Metastatic Lung Carcinoma in the Adrenal Gland (tissue), 1 donor: ENCODE measurements around the gene RPRML.

GRCh38 chr17:45468361-45469079 is 22.0 kb downstream of the PLEKHM1 start:
- PRO-cap: no peak

DNA sequence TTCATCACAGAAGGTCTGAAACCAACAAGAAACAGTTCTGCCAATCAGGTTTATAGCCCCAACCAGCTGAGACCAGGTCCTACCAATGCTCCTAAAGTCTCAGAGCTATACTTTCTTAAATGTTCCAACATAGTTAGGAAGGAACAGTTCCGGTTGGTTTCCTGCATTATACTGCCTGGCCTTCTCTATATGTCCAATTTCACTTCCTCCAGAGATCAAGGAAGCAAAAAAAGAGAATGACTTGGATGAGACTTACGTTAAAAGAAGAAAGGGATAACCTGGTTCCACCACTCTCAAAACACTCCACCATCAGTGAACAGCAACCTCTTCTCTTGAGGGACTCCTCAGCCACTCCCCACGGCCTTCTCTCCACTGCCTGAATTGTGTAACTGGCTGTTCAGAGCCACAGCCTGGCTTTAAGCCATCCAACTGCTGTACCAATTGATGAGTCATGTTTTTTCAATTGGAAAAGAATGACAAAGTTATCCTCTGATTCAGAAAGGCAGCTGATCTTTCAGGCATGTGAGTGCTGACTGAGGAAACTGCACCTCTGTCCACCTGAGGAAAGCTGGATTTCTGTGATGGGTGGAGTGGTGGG is 3.0 kb downstream of the PLEKHM1 start:
- PRO-cap: bidirectional peak, plus-strand start at position 525 of the sequence, minus-strand start at position 367 of the sequence

GRCh38 chr17:45578623-45579391 is 88.3 kb upstream of the PLEKHM1 start:
- PRO-cap: no peak

DNA sequence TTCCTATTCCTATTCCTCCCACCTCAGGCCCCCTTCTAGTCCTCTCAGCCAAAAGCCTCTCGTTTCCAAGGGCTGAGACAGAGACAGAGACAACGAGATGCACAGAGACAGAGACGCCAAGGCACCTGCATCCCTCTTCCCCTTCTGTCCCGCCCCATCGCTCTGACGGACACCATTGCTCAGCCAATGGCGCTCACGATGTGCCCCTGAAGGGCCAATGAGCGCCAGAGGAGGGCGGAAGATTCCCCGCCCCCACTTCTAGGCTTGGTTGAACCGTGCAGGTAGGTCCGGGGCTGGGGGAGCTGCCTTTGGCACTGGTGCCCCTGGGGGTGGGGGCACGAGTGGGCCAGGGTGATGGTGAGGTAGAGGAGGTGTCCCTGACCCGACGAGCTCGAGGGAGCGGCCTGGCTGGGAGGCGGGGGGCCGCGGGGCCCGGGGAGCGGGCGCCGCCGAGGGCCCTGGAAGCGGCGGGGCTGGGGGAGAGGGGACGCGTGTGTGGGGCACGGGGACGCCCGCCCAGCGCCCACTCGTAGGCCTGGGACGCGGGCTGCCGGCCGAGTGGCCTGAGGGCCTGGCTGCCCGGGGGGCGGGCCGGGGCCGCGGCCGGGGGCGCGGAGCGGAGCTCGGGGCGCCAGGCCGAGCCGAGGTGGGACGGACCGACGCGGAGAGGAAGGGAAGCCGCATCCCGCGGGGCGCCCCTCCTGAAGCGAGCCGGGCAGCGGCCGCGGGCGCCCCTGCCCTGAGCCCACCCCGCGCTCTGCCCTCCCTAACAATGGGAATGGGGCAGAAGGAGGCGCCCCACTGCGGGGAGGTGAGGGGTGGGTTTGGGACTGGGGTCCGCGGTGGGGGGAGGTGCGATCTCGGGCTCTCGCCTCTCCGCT is 129.8 kb upstream of the PLEKHM1 start:
- PRO-cap: unidirectional peak, minus-strand start at position 146 of the sequence

GRCh38 chr17:45895071-45896143 is 1.1 kb downstream of the MAPT start:
- PRO-cap: no peak

GRCh38 chr17:45915684-45915883 is 21.2 kb downstream of the MAPT start:
- PRO-cap: no peak

DNA sequence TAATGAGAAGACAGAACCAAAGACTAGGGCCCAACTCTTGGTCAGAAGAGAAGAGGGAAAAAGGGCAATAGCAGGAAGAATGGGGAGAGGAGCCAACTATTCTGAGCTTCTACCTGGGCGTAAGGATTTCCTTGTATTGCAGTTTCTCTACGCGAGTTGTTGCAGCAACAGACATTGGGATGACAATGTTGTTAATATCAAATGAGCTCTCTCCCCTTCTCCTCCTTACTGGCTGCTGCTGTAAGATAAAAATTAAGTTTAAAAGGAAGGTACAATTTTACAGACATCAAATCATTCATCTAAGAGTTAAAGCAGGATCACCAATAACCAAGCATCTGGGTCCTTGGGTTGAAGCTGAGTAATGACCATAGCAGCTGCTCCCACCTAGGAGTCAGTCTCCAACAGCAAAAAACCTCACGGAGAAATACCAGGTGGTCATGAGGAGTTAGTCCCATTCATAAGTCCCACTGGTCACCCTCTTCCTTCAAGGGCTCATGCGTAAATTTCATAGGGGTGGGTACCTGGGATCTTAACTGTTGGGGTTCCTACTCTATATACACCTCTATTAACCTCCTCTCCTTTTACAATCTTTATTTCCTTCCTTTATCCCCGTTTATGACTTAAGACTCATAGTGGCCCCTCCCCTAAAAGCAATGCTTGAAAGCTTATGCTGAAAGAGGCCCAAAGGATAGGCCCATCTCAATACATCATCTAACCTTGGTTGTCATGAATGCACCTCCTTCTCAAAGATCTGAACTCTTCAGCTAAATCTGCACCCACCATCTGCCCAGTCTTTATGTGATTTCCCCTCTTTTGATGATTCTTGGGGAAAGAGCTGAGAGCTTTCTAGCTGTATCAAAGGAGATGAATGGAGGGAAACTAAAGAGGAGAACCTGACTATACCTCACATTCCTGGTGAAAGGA is 35.3 kb downstream of the STH start:
- PRO-cap: no peak

DNA sequence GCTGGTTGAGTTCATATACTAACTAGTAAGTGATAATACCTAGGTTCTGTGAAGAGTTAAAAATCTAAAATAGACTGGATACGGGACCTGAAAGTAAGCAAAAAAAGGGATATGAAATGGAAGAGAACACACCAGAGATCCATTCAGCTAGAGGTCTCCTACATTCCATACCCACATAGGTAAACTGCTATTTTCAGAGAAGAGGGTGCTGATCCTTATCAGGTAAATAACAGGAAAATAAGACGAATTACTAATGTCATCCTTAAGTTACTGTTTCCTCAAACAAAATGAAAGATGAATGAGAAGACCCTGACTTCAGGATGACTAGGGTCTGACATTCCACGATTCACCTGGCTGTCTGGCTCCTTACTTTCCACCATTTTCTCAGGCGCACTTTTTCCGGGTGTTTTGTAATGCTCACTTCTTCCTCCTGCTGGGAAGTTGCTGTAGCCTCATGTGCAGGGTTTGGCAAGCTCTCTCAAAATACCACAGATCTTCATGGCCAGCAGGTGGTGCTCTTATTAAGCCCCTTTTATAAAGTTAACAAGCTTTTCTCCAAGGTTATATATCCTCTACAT is 45.1 kb downstream of the STH start:
- PRO-cap: no peak

DNA sequence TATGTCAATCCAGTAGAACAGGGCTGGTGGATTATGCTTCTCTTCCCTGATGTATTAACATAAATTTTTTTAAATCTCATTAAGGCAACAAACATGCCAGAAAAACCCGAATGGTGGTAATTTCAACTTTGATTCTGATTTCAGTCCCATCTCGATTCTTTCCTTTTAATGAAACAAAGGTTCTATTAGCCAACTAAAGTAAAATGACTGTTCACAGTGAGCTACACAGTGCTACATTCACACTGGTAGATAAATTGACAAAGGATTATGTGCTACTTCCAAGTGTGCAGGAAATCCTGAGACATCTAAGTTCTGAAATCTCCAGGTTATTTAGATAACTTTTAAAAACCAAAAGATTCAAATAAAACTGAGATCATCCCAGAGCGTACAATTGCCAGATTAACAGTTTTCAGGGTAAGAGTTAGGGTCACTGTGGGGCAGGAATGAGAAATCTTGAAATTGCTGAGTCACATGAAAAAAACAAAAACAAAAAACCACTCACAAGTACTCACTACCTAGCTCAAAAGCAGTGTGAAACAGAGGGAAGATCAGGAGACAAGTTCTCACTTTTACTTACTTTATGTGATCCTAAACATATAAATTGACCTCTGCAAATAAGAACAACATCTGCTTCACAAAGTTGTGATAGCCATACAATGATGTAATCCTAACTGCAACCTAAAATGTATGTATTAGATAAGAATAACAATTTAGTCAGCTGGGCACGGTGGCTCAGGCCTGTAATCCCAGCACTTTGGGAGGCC is 92.3 kb downstream of the KANSL1 start:
- PRO-cap: no peak

DNA sequence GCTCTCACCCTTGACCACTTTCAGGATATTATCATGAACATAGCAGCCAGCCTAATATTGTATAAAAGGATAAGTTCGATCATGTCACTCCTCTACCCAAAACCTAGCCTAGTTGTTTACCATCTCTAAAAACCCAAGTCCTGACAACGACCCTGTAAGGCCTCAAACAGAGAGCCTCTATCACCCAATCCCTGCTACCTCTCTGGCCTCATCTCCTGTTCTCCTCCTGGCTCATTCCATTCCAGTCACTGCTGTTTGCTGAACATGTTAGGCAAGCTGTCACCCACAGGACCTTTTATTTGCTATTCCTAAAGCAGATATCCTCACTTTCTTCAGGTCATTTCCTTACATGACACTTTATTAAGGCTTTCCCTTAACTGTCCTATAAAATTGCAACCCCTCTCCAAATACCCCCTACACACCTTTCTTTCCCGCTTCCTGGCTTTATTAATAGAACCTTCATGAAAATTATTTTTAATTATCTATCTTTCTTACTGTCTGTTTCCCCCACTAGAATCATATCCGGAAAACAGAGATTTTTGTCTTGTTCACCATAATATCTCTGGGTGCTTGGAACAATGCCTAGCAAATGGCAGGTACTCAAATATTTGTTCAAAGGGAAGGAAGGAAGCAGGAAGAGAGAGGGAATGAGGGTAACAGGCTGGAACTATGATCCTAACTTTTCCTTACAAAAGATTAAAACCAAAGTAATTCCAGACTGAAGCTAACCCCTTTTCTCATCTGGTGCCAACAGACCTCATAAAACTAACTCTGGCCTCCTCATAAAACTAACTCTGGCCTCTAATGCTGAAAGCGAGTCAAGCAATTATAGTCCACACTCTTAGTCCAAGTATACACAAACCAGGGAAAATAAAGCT is 85.0 kb downstream of the KANSL1 start:
- PRO-cap: no peak

DNA sequence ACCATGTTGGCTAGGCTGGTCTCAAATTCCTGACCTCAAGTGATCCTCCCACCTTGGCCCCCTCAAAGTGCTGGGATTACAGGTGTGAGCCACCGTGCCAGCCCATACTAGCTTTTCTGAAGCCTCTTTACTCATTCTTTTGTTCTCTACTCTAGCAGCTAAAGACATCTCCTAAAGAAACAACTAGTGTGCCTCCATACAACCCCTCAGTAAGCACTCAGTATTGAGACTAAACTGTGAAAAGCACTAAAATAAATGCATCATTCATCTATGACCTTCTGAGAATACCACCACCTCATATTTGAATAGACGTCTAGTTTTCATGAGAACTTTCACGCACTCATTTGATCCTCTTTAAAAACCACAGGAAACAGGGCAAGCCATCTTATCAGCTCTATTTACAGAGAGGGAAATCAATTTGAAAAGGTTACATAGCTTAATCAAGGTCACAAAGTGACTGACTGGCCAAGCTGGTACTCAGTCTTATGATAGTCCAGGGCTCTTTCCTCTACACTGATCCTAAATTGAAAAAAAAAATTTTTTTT is 47.2 kb downstream of the KANSL1 start:
- PRO-cap: no peak

DNA sequence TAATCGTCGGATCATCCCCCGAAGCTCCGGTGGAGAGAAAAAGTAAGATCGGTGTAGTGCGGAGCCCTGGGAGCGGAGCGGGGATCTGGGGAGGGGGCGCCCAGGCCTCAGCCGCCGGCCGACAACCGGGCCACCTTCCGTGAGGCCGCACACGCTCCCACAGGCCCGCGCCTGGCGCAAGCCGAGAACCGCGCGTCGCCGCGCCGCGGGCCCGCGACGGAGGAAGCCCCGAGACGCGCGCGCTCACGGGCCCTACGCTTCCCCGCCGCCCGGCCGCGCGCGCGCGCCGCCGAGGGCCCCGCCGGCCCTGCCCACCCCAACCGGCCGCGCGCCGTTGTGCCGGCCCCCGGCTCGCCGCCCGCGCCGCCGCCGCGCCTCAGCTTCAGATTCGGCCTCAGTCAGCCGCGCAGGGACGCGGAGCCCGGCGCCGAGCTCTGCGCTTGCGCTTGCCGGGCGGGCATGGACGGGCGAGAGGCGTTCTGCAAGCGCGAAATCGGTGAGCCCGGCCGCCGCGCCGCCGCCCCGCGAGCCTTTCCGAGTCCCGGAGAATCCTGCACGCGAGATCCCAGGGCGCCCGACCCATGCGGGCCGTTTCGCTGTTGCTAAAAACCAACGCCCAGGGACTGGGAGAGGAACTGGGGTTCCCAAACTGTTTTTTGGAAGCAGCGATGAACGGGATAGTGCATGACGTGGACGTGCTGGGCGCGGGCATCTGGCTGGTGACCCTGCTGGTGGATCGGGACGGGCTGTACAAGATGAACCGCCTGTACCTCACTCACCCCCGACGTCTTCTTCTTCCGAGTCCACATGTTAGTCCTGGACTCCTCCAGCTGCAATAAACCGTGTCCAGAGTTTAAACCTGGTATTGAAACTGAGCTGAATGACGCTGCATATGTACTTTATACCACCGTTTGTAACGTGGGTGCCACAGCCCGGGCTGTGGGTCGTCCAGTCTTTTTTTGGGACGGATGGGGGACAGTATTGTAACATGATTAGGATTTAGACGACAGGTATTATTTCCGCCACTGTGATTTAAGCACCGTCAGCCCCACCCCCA is 27.9 kb upstream of the LRRC37A start:
- PRO-cap: bidirectional peak, plus-strand start at position 397 of the sequence, minus-strand start at position 173 of the sequence

GRCh38 chr17:46935525-46936339 is 12.8 kb downstream of the GOSR2 start:
- PRO-cap: no peak

DNA sequence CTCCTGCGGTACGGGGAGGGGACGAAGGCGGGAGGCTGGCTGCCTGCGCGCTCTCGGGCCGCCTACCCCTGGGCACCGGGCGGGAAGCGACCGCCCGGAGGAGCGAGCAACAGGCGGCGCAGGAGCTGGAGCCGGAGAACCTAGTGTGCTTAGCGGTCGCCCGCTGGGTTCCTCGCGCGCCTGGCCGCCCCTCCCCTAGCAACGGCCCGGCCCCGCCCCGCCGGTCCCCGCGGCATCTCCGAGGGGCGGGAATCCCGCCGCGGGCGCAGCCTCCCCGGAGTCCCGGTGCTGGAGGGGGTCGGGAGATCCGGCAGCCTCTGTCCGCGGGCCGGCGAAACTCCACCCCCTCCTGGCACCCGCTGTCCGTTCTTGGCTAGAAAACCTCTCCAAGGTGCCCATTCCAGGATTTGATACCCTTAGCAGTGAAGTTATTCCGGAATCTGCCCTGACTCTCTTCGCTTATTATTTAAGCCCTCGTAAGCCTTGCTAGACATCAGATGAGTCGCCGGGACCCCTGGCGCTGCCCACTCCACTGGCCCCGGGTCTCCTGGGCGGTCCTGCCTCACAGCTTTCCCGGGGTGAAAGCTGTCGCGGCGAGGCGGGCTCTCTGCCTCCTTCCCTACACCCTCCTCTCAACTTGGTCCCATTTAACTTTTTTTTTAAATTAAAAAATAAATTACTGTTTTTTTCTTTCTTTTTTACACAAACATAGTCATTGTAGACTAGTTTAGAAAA is at the start of gene RPRML:
Gene RPRML (minus strand): TSS at position 147 of the 735 bp plus-strand sequence.
- PRO-cap: no peak

GRCh38 chr17:47218849-47219535 is 9.8 kb downstream of the MYL4 start:
- PRO-cap: no peak

- PRO-cap: no peak
Observed at GRCh38 chr17:47230391-47231450, 21.6 kb downstream of the MYL4 start.

DNA sequence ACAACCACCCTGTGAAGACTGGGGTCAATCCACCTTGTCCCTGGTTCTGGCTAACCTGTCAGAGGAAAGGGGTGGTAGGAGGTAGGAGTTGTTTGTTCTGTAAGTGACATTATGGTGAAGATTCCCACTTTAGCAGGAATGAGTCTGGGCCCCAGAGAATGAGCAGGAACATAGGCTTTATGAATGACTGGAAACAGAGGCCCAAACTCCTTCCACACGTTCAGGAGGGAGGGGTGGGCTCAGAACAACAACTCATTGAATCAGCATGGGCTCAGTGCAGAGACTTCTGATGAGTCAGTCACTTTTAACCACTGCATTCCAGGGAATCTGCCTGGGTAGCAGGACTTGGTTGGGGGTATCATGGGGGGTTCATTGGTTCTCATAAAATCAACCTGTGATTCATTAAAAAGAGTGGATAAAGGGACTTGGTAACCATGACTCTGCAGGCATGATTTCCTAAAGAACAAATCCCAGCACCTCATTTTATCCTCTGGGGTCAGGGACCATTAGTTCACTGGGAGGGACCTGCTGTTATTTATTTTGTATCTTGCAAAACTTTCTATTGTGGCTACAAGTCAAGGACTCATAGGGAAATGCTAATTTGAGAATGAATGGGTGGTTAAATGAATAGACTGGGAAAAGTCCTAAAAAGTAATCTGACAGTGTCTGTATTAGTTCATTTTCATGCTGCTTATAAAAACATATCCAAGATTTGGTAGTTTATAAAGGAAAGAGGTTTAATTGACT is 13.7 kb downstream of the ITGB3 start:
- PRO-cap: no peak

- PRO-cap: no peak
Observed at GRCh38 chr17:47417572-47417957, 93.8 kb downstream of the EFCAB13 start.

DNA sequence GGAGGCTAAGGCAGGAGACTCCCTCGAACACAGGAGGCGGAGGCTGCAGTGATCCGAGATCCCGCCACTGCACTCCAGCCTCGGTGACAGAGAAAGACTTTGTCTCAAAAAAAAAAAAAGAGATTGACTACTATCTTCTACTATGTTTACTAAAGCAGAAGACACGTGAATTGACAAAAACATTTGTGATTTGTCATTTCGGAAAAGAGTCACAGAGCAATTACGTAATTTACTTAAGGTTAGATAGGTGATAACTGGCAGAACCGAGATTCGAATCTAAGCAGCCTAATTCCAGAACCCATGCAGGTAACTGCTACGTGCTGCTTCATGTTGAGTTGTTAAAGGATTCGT is 37.7 kb upstream of the NPEPPS start:
- PRO-cap: no peak

- PRO-cap: no peak
Observed at GRCh38 chr17:47618250-47618643, 31.5 kb upstream of the KPNB1 start.